Endometrial microvascular endothelial cells (primary cell): ENCODE measurements around a stretch of chr6.

- RAMPAGE, long total RNA: no peak
These were observed 8.2 kb downstream of the MYLIP start for GRCh38 chr6:16136970-16137687.

DNA sequence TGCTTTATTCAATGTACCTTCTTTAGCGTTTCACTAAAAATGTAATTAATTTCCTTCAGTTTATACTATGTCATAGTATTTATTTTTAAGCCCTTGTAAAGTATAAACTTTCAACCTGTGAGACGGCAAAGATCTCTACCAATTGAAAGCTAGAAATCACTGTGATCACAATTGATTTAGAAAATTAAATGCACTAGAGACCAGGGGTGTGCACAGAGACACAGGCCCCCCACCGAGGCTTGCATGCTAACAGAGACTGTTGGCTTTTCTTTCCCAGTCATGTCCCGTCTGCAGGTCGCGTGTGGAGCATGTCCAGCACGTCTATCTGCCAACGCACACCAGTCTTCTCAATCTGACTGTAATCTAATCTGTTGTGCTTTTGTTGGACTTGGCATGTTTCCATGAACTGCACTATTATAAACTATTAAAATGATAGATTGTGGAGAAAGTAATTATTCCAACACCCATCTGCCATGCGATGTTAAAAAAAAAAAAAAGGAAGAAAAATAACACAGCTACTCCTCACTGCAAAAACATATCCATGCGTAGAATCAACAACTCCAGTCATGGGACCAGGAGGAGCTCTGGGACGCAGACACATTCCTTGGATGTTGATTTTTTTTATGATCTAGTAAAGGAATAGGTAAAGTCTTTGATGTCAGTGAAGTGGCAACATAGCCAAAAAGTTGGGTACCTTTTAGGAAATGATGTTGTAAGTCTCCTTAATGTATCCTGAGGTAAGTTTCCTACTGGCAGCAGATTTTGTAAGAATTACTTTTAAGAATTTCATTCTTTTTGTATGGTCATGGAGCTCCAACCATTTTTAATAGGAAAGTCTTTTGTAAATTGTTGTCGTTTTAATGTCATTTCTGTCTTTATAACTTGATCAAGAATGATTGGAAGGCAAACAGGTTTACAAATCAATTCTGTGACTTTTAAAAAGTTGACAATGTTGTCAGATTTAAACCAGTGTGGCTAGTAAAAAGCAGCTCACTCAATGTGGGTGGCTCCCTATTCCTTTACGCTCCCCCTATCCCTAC, 17.8 kb downstream of the MYLIP start:
- RAMPAGE, long total RNA: no peak

DNA sequence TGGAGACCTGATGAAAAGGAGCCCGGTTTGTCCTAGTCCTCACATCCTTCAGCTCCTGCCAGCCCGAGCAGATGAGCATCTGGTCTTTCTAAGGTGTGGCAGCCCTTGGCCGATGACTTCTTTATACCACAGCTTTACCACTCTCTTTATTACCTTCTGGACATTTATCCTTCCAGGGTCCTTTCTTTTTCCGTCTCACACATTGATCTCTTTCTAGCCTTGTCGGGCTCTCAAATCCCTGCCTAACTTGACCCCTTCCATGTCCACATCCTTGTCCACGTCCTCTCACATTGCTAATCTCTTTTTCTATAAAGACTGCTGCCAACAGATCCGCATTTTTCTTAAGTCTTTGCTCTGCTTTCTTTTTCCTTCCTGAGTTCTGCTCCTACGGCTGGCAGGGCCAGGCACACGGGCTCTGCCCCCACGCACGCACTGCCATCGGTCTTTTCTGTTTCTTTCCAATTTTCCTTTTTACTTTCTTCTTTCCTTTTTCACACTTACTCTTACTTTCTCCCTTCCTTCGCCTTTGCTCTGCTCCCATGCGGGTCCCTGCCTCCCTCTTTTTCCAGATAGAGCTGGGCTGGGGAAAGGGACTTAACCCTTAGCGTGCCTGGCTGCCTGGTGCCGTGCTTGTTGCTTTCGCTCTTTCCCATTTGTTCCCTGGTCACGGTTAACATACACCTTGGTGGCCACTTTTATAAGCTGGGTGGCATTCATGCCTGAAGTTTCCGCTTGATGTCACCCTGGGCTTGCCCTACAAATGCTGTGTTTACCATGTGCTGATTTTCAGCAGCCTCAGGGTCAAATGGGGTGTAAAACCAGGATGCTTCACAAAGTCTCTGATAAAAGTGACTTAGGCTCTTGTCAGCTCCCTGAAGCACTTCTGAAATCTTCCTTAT, 9.3 kb upstream of the GMPR start:
- RAMPAGE, long total RNA: no peak

- RAMPAGE, long total RNA: no peak
These were observed 81.5 kb downstream of the GMPR start for GRCh38 chr6:16319812-16320448.

DNA sequence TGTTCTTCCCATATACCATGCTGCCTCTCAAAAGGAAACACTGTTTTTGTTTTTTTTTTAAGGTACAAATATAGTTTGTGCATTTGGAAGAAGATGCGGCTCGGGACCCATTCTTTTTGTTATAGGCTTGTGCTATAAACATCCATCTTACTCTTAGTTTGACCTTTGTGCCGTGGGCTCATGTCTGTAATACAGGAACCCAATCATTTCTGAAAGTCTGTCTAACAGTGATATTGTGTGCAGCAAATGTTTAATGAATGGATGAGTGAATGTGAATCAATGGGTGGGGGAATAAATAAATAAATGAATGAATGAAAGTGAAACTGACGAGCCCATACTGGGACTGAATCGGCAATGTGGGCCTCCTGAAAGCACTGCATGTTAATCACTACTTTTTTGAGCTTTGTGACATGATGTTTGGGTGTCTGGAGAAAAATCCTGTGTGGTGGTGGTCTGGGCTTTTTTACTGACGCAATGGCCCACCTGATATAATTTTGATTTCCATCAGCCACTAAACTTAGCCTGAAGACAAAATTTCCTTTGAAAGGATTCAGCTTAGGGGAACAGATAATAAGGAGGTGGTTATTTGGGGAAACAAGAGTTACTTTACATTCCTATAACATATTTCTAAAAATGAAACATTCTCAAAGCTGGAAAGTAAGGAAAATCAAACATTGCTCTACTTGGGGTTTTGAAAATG, 175.1 kb downstream of the GMPR start:
- RAMPAGE, long total RNA: no peak

DNA sequence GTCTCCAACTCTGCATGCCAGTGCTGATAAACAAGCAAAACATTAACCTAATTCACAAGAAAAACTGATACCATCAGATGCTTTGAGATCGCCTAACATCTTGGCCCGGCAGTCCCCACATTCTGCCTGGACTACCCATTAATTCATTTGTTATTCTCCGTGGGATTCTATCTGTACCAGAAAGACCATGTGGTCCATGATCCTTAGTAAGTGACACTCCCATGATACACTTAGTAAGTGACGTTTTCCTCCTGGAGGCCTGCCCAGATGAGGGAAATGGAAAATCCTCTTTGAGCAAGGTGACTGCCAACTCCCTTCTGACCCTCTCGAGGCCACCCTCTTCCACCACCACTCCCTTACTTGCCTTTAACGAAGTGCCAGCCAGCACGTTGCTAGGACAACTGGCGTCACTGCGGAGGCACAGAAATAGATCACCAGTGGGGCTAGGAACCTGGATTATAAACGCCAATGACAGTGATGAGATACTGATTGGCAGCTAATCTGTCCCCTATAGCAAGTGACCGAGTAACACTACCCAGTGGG, 239.3 kb downstream of the GMPR start:
- RAMPAGE, long total RNA: no peak

- RAMPAGE, long total RNA: no peak
These were observed 242.7 kb downstream of the GMPR start for GRCh38 chr6:16480972-16481579.

DNA sequence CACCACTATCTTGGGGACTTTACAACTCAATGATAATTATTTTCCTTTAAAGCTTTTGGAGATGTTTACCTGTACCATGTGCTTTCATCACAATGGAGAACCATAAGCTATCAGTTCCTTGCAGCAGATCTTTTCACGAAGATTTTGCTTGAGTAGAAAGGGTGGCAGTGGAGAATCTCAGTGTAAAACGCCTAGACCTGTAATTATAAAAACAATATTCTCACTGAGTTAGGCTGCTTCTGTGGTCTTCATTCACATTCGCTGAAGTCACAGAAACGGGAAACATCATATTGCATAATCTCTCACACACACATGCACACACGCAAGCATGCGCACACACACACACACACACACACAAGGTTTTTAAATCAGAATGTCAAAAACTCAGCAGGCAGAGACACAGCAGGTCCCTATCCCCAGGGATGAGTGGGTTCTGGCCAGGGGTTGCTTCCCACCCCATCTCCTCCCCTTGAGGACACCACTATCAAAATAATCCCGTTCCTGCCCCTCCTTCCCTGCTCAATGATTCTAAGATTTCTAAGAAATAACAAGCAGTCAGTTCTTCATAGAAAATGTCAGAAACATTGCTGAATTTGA, 175.5 kb downstream of the ATXN1 start:
- RAMPAGE, long total RNA: no peak

DNA sequence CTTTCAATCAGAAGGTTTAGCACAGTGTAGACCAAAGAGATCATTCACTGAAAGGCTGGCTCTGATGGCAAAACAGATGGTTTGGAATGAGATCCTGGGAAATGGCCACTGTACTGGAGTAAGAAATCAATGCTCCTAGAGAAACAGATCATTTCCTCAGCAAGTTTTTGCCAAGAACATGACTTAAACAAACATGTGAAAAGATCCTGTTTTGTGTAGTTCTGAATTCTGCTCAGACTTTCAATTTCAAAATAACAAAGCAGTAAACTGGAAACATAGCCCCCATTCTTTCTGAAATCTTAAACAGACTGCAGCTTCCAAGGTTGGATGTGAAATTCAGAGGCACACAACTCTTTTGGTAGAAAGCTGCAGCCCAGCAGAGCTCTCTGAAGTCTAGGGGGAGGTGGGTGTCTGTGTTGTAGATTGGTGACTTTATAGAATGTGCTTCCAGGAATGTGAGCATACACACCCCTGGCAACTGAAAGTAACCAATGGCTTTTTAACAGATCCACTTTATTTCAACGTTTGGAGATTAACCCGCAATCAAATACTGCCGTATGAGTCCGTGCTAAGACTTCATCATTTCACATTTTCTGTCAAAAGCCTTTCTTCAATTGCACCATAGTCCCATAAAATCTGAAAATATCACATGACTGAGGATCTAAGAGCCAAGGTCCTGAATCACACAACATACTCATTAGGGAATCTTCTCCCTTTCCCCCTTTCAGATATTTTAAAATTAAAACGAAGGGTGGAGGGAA, 86.4 kb downstream of the ATXN1 start:
- RAMPAGE, long total RNA: no peak

DNA sequence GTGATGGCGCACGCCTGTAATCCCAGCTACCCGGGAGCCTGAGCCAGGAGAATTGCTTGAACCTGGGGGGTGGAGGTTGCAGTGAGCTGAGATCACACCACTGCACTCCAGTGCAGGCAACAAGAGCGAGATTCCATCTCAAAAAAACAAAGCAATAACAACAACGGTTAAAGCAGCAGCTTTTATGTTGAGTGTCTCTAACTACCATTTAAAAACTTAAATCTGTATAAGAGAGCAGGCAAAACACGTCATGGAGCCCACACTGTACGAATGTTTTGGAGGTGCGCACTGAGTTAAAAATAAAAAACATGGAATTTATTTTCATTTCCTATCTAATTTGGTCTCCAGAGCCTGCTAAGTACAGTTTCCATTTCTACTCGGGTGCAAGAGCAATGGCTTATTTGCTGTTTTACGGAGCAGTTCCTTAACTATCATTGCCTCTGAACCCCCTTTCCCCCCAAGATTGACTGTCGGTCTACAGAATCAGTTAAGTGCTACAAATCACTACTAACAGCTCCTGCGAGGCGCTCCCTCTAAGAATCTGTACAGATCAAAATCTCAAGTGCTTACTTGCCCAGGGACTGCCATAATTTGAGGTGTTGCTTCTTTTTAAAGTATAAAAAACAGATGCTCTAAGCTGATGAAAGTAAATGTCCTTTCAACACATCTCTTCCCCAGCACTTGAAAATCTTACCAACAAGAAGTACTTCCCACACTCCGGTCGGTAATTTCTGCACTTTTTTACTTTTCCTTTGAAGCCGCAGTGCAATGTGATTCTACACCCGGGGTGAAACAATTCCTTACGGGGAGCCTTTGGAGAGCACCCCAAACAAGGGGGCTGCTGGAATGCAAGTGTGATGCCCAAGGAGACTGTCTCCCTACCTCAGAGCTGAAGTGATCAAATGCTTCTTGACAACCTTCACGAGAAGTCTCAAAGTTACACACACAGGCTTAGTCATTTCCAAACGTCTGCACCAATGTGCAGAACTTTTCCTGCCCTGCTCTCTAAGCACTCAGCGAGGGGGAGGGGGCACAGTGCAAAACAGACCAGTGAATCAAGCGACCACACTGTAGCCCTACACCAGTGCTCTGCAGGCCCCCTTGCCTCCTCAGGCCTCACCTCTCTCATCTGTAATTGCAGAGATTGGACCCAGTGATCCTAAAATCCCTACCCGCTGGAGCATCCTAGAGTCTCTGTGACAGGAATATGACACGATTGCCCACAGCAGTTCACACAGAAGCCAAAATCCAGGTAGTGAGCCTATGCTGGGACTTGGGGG, 56.9 kb downstream of the ATXN1 start:
- RAMPAGE, long total RNA: no peak

- RAMPAGE, long total RNA: no peak
These were observed 37.3 kb downstream of the ATXN1 start for GRCh38 chr6:16723909-16724318.

DNA sequence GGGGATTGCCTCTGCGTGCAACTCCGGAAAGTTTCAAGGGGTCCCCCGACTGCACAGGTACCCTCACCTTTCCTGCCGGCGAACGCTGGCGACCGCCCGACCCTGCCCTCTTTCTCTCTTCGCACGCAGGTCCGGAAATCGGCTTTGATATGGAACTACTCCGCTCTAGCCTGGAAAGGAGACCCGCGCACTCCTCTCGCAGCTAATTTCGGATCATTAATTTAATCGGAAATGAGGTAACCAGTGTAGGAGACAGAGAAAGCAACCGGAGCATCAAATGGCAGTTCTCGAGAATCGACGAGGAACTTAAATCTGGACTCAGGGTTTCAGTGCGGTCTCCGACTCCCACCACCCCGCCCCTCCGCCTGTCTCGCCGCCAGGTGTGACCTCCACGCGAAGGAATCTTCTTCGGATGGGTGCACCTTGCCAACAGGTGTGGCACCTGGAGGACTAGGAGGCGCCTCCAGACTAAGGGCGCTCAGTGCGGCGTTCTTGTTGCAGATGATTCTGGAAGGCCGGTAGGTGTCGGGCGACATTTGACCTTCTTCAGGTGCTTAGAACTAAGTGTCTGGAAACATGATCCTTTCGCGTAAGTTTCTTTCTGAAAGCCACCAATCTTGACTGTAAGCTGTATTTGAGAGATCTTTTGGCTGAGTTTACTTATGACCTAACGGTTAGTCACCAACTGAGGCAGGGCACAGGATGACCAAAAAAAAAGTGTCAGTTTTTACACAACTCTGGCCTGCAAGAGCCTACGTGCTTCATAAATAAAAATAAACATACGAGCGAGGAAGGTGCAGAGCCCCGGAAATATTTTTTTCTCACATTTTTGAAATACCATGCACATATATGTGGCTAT, 1.2 kb upstream of the ATXN1 start:
- RAMPAGE, long total RNA: no peak

GRCh38 chr6:16800954-16801372, 39.7 kb upstream of the ATXN1 start:
- RAMPAGE, long total RNA: no peak

GRCh38 chr6:16985677-16986133, 116.1 kb upstream of the STMND1 start:
- RAMPAGE, long total RNA: no peak

DNA sequence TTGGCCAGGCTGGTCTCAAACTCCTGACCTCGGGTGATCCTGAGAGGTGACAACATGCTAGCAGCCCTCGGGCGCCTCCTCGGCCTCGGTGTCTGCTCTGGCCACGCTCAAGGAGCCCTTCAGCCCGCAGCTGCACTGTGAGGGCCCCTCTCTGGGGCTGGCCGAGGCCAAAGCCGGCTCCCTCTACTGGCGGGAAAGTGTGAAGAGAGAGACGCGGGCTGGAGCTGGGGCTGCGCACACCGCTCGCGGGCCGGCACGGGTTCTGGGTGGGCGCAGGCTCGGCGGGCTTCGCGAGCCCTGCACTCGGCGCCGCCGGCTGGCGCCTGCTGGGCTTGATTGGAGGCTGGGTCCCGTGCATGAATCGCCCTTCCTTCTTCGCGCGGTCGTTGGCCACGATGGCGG, 80.8 kb upstream of the RBM24 start:
- RAMPAGE, long total RNA: no peak

DNA sequence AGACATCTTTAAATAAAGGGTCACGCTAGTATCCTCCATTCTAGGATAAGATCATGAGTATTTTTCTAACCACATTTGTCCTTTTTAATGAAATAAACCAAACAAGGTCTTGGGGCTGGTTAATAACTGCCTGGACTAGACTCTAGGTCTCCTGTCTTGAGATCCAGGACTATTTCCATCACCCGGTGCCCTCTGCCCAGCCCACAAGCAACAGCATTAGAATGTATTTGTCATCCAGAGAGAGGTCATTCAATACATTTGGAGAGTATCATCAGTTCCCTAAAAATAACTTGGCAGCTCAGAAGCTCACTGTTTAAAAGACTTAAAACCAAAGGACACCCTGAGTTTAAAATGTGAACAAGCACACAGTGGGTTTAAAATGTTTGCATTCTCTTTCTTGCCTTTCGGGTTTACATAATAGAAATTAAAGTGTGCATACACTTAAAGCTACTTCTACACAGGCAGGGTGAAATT, 4.4 kb upstream of the RBM24 start:
- RAMPAGE, long total RNA: no peak

- RAMPAGE, long total RNA: no peak
These were observed 10.7 kb upstream of the FAM8A1 start for GRCh38 chr6:17589265-17590021.

DNA sequence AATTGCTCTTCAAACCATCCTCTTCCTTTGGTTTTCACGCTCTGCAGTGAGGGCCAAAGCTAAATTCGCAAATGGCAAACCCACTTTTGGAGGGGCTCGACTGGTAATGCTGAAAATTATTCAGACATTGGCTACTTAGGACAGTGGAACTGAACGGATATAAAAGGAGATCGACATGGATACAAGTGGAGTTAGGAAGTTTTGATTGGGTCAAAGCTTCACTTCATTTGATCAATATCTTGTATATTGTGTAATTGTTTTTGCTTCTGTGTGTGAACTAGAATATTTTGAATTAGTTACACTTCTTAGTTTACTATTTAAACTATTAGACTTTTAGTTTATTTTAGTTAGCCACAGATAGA, 1.3 kb downstream of the FAM8A1 start:
- RAMPAGE, long total RNA: no peak

- RAMPAGE, long total RNA: no peak
These were observed 8.6 kb downstream of the FAM8A1 start for GRCh38 chr6:17608237-17609475.

DNA sequence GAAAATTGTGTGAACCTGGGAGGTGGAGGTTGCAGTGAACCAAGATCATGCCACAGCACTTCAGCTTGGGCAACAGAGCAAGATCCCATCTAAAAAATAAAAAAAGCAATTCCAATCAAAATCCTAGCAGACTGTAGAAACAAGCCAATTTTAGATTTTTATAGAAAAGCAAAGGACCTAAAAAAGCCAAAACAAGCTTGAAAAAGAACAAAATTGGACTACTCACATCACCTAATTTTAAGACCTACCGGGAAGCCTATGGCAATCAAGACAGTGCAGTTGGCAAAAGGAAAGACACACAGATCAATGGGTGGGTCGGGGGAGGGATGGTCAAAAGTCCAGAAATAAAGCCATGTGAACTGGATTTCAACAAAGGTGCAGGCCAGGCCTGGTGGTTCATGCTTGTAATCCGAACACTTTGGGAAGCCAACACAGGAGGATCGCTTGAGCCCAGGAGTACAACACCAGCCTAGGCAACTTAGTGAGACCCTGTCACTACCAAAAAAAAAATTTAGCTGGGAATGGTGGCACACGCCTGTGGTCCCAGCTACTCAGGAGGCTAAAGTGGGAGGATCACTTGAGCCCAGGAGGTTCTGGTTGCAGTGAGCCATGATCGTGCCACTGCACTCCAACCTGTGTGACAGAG, 34.7 kb downstream of the NUP153 start:
- RAMPAGE, long total RNA: no peak